Smooth muscle cell (in vitro differentiated cells): ENCODE data around the gene OR2S2.

- RAMPAGE, long total RNA: no peak
Measured at GRCh38 chr9:35080309-35080648, 537 bp upstream of the FANCG start.

DNA sequence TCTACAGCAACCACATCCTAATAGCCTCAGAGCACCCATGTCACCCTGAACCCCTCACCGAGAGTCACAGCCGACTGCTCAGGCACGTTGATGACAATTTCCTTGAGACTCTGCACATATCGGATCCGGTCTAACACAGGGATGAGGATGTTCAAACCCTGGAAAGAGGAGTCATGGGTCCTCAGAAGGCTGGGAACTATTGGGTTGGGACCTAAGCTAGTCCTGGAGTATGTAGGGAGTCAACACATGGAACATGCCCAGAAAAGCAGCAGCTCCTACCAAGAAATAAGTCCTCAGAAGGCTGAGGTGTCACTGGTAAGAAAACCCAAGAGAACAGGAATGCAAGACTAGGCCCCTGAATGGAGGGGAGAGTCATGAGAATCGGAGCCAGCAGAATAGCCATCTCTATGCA lies 888 bp downstream of the STOML2 start:
- RAMPAGE, long total RNA: no peak

GRCh38 chr9:35208737-35209160 lies 46.9 kb downstream of the UNC13B start:
- RAMPAGE, long total RNA: no peak

- RAMPAGE, long total RNA: no peak
Measured at GRCh38 chr9:35521603-35522072, 31.7 kb downstream of the RUSC2 start.

- RAMPAGE, long total RNA: no peak
Measured at GRCh38 chr9:35526559-35526859, 36.6 kb downstream of the RUSC2 start.

- RAMPAGE, long total RNA: no peak
Measured at GRCh38 chr9:35564644-35565177, 1.0 kb upstream of the FAM166B start.

GRCh38 chr9:35598926-35599481 lies 6.1 kb upstream of the TESK1 start:
- RAMPAGE, long total RNA: no peak

GRCh38 chr9:35604104-35604990 lies 715 bp upstream of the TESK1 start:
- RAMPAGE, long total RNA: no peak

- RAMPAGE, long total RNA: no peak
Measured at GRCh38 chr9:35661689-35662360, 3.2 kb downstream of the ARHGEF39 start.

- RAMPAGE, long total RNA: no peak
Measured at GRCh38 chr9:35736111-35736889, 3.8 kb downstream of the CREB3 start.

DNA sequence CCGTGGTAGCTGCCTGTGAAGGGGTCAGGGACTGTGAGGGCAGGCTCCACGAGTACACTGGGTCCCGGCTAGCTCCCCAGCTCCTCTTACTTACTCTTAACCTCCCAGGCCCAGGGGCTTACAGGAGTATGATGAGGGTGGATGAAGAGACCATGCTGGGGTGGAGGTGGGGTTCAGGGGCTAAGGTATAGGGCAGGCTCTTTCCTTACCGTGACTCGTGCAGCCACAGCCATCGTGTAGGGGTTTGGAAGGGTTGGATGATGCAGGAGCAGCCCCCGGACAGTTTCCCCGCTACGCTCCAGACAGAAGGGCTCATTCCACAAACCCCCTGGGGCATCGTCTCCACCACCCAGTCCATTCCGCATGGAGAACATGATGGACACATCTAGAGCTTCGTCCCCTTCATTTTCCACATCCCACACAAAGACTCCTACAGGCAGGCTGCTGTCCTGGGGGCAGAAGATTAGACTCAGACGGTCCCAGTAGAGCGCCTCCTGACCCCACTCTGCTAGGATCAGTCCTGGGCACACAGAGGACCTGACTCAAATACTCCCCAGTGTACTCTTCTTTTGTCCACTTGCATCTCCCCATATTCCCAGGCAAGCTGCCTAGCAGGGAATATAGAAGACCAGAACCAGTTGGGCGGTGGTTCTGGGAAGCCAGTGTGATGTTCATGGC lies 8.3 kb downstream of the GBA2 start:
- RAMPAGE, long total RNA: no peak

DNA sequence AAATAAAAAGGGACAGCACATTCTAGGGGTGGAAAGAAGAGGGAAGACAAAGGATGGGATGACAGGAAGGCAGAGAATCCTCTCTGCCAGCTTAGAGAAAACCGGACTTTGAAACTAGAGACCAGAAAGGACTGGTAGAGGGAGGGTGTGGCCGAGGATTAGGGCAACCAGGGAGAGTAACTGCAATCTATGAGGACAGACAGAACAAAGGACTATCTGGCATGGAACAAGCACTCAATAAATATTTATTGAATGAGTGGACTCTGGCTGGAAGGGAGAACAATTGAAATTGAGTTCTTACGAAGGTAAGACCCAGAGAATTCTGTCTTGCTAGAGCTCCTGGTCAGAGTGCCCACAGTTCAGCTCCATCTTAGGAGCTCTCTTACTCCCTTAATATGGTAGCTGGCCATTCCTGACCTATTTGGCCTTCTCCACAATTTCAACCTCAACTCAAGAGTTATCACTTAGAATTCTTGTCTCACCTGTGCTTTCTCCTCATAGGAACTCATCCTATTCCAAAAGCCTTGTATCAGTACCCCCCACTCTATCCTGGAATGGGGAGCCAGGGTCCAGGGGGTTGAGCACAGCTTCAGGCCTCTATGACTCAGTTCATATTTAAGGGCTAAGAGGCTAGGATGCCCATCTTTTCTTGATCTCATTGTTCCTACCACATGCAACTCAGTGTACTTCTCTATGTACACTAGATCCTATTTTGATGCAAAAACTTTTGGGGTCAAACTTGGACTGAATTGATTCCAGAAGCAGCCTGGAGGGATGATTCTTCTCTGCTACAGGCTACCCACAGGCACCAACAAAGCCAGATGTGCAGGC lies 2.2 kb downstream of the GBA2 start:
- RAMPAGE, long total RNA: no peak

DNA sequence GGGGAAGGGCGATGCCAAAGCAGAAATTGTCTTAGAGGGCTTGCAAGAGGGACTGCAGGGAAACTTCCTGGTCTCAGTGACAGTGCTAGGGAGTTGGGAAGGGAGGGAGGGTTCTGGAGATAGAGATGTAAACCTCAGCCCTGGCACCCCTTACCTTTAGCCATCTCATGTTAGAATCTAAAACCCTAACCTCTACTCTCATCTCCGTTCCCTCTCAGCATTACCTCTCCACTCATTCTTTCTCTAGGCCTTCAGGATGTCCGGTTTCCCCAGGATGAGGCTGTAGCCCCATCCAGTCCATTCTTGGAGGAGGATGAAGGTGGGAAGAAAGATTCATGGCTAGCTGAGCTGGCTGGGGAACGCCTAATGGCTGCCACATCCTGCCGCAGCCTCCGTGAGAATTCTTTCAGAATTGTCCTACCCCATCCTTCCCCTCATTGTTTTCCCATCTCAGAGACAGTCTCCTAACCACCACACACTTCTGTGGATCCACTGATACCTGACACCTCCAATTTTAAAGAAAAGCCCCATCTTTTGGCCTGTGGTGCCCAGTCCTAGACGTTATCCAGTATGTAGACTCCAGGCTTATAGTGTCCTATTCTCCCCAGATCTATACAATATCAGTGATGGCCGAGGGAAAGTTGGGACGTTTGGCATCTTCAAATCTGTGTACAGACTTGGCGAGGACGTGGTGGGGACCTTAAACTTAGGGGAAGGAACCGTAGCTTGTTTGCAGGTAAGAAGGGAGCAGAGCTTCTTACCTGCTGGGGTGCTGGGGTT lies 2.1 kb downstream of the RGP1 start:
- RAMPAGE, long total RNA: no peak

DNA sequence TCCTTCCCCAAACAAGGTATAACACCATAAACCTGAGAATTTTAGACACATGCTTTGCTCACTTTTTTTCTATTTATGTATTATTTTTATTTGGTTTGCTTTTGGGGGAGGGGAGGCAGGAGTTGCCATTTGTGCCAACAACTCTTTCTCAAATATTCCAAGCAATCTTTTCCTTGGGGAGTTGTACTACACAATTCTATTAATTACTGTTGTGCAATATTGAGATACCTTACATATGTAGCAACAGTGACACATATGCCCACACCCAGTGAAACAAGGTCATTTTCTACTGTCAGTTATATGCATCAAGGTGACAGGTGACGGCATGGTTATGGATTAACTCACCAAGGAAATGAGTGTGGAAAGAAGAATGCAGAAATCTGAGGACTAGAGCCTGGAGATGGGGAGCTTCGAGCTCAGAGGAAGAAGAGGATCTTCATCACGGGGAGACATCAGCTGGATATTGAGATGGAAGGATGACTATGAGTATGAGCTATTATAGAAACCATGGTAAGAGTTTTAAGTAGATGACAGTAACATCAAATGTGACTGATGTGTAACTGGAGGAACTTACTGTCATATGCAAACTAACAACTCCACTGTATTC lies 17.9 kb upstream of the MSMP start:
- RAMPAGE, long total RNA: no peak

DNA sequence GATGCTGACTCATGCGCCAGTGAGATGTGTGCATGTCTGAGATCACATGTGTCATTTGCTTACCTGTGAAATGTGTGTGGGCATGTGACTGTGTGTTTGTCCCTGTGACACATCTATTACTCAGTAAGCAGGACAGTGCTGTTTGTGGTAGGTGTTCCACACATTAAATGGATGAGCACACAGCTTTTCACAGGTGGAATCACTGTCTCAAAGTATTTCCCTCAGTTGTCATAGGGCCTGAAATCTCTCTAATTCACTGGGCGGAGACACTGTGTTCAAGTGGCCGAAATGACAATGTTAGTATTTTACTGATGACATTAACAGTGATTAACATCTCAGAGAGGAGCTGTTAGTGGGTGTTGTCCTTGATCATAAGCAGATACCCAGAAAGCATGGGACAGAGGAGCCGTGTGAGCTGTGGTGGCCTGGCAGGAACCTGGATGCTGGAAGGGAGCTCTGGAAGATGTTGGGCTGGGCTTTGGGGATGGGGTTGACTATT lies 7.5 kb downstream of the NPR2 start:
- RAMPAGE, long total RNA: start-site peak on the plus strand centred at position 283 of the sequence, 276 bp wide, 34 and 15 reads in 2 replicates

DNA sequence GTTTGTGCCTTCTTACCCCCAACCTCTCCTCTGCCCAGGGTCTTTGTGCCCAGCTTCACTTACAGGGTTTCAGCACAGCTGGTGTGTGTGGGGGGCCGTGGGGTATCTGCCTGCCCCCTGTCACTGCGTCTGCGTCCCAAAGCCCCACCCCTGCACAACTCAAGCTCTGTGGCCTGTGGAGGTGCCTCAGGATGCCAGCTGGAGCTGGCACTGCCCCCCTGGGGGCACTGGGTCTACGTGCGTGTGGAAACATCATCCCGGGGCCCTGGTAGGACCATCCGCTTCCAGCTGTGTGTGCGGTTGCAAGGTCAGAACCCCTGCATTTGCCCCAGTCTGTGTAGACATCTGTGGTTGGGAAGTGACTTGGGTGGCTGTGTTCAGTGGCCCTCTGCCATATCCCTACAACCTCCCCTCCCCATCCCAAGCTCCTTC lies 12.5 kb downstream of the TMEM8B start:
- RAMPAGE, long total RNA: no peak

GRCh38 chr9:35844347-35845216 lies 15.6 kb downstream of the TMEM8B start:
- RAMPAGE, long total RNA: no peak

- RAMPAGE, long total RNA: no peak
Measured at GRCh38 chr9:35948751-35949459, 9.0 kb downstream of the OR2S2 start.

DNA sequence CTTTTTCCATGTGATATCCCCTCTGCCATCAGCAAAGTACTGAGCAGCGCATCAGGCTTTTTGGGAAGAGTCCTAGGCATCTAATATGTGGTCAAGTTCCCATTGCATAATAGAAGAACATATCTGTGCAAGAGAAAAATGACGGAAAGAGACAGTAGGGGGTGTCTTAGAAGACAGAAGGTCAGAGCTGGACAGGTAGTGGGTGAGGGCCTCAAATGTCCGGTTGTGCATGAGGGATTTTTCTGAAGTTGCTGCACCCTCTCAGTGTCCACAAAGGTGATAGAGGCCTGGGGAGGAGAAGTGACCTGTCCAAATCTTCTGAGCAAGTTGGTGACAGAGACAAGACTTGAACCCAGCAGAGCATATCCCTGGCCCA lies at the start of gene OR2S2:
OR2S2 (minus strand) TSS at position 66 of the 376 bp plus-strand sequence.
- RAMPAGE, long total RNA: no peak

- RAMPAGE, long total RNA: no peak
Measured at GRCh38 chr9:35971951-35972611, 14.1 kb upstream of the OR2S2 start.